SK-MEL-5 (cell line): ENCODE measurements around the genes TMCO6, PCDHA8, PCDHA10 and PCDHA11.

DNA sequence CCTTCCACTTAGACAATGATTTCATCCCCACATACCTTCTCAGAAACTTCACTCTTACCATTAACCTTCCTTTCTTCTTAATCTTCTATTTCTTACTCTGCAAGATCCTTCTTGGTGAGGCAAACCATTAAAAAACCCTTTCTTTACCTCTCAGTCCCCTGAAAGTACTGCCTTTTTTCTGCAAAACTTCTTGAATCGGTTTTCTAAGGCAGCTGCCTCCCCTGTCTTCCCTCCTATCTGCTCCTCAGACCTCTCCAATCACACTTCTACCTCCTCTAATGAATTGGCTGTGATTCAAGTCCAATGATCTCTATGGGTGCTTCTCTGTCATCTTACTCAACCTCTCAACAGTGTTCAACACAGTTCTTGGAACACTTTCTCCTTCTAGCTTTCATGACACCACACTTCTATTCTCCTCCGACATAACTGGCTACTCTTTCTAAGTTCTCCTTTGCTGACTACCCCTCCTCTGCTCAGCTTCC is 47.2 kb downstream of the PFDN1 start:
RAMPAGE:
- cytosol, long total RNA, result no peak
- long total RNA, result no peak
- nucleus, long total RNA, result no peak

RAMPAGE:
- cytosol, long total RNA, result no peak
- long total RNA, result no peak
- nucleus, long total RNA, result no peak
Measured at GRCh38 chr5:140258374-140259072, 44.4 kb downstream of the PFDN1 start.

RAMPAGE:
- cytosol, long total RNA, result no peak
- long total RNA, result no peak
- nucleus, long total RNA, result no peak
Measured at GRCh38 chr5:140259268-140260110, 43.4 kb downstream of the PFDN1 start.

GRCh38 chr5:140292215-140292555 is 10.7 kb downstream of the PFDN1 start:
RAMPAGE:
- cytosol, long total RNA, result no peak
- long total RNA, result no peak
- nucleus, long total RNA, result no peak

GRCh38 chr5:140347502-140347779 is 1.0 kb upstream of the HBEGF start:
RAMPAGE:
- cytosol, long total RNA, result no peak
- long total RNA, result no peak
- nucleus, long total RNA, result no peak

DNA sequence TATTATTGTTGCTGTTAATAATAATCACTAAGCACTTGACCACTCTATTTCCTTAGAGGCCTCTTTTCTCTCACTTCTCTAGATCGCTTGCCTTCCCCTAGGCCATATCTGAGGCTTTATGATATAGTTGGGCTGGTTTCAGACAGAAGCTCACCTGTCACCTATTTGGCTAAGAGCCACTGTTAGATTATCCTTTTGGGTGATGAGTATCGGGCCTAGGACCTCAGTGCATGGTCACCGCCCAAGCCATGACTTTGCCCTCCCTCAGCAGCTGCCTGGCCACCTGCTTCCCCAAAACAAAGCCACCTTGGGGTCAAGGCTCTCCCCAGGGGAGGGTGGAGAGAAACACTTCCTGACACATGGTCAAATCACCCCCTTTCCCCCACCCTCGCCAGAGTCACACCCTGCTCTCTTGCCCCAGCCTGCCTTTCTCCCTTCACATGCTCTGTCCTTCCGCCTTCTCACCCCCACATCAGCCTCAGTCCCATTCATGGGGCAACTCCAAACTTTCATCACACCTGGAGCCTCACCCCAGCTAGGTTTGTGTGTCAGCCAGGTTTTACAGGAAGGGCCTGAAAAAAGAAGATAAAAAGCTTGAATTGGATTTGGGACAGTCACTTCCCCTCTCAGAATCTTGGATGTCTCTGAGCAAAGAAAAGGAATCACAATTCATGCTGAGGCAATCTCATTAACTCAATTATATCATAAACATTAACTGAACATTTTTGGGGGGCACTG is 1.7 kb upstream of the HBEGF start:
RAMPAGE:
- cytosol, long total RNA, result no peak
- long total RNA, result no peak
- nucleus, long total RNA, result no peak

GRCh38 chr5:140438144-140438795 is 36.6 kb downstream of the ANKHD1 start:
RAMPAGE:
- cytosol, long total RNA, result no peak
- long total RNA, result no peak
- nucleus, long total RNA, result no peak

RAMPAGE:
- cytosol, long total RNA, result no peak
- long total RNA, result no peak
- nucleus, long total RNA, result no peak
Measured at GRCh38 chr5:140451749-140452302, 50.2 kb downstream of the ANKHD1 start.

DNA sequence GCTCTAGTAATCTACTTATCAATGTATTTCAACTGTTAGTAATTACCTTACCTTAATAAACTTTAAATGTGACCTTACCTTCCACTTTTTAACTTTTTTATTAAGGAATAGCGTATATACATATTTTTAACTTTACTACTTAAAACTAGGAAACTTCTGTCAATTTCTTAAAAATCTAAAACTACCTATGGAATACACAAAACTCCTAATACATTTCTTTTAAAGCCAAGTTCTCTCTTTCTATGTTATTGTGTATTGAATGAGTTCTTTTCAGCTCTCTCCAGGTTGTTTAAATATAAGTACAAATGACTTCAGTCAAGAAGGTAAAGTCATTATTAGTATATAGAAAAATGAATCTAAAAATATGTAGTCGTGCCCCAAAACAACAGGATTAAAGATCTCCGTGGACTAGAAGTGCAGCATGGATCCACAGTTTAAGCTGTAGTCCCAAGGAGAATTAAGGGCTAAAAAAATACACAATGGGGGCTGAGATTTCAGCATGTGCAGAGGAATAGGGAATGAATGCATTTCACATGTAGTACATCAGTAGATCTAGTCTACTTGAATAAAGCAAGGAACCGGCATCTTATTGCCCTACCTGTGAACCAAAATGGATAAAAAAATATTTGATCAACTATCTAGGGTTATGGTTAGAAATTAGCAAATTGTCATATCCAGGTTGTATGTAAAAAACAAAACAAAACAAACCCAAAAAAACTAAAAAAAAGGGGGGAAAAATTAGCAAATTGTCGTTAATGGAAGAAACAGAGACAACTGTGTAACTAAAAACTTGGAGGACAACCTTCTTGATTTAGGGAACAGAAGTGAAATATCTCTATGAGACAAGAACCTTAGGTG is 72.4 kb upstream of the EIF4EBP3 start:
RAMPAGE:
- cytosol, long total RNA, result no peak
- long total RNA, result no peak
- nucleus, long total RNA, result no peak

GRCh38 chr5:140480445-140481238 is 66.8 kb upstream of the EIF4EBP3 start:
RAMPAGE:
- cytosol, long total RNA, result no peak
- long total RNA, result no peak
- nucleus, long total RNA, result no peak

DNA sequence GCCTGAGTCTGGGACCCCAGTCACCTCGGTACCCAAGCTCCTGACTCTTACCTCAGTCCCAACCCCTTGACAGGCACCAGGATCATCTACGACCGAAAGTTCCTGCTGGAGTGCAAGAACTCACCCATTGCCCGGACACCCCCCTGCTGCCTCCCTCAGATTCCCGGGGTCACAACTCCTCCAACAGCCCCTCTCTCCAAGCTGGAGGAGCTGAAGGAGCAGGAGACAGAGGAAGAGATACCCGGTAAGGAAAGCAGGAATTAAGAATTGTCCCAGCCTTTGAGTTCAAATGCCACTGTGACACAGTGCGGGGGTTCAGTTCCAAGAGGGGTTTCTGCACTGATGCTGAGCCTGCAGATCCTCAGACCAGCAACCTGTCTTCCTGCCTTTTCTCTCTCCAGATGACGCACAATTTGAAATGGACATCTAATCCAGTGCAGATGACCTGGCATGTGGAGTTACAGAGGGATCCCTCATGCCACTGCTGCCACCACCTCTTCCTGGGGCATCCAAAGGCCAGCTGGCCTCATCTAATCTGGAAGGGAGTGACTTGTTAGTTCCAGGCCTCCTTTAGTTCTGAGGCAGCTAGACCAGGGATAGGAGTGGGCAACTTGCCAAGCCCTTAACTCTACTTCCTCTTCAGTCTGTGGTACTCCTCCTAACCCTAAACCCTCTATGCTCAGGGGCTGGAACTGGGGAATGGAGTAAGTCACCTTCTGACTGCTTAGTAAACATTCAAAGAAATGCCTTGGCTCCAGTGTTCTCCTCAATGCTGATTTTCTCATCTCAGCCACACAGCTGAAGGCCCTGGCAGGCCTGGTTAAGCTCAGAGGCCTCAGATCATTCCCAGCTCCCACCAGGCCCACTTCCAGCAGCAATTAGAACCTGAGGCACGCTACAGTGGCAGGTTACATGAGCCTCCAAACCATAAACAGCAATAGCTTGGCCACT is 1.6 kb downstream of the EIF4EBP3 start:
RAMPAGE:
- cytosol, long total RNA, result no peak
- long total RNA, result no peak
- nucleus, long total RNA, result no peak

DNA sequence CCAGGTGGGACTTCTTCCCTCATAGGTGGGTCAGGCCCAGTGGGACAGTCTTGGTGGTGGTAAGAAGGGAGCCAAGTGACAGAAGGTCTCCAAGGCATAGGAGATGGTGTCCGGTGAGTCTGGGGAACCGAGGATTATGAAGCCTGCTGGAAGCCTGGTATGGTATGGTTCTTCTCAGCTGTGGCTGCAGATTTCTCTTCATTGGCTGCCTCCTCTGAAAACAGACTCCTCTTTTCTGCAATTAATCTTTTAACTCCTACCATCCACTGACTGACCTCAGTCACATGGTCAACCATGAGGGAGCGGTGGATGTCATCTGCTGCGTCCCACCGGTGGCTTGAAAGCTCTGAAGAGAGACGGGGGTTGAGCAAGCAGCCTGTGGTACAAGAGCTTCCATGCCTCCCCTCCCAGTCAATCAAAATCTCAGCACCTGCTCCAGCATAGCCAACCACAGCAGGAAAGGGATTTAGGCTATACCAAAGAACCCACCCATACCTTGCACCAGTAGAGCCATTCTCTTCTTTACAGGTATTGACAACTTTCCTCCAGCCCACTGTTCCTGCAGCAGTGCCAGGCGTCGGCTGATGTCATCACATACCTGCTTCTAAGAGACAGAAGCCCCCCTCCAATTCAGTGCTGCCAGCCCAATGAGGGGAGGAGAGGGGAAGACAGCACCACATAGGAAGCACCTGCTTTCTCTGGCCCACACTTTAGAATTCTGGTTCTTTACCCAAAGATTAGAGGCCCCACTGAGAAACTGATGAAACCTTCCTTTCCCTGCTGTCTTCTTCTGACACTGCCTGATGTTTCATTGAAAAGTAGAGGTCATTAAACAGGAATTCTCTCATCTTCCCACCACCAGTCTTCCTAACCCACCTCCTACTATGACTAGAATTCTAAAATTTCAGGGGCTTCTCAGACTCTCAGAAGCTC is 3.4 kb downstream of the EIF4EBP3 start:
RAMPAGE:
- cytosol, long total RNA, result no peak
- long total RNA, result no peak
- nucleus, long total RNA, result no peak

RAMPAGE:
- cytosol, long total RNA, result no peak
- long total RNA, result no peak
- nucleus, long total RNA, result no peak
Measured at GRCh38 chr5:140595358-140595901, 30.8 kb downstream of the SLC35A4 start.

DNA sequence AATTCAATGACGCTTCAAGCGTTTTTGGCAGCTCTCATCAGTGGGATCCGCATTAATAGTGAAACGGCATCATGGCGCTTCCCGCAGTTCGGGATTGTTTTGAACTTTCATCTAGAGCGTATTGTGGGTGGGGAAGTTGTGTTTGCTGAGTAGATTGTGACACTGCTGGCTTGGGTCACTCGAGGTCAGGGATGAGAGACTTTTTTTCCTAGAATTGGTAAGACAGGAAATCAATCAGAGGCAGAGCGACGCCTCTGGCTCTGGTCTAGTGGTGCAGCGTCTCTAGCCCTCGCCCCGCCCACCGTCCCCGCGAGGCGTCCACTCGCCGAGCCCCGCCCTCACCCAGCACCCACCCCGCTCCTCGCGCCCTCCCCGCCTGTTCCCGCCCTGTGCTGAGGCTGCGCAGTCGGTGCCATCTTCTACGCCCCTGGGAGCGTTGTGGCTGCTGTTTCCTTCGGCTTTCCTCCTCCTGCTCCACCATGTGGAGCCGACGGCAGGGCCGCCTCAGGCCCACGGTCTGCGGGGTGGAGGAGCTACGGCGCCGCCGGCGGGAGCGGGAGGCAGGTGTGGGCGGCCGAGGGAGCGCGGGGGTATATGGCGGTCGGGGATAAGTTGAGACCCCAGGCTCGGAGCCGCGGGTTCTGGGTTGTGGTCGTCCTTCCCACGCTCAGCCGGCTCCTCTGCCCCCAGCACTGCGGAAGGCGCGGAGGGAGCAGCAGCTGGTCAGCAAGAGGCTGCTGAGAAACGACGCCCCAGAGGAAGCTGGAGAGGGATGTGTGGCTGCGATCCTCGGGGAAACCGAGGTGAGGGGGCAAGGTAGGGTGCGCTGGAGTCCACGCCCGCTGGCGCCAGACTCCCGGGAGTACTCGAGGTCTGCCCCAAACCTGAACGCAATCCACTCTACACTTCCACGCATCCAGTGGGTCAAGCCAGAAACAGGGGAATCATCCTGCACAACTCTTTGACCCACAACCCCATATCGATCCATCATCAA is at the start of gene TMCO6:
TMCO6 (plus strand) TSS at position 403 of the 994 bp plus-strand sequence.
RAMPAGE:
- cytosol, long total RNA, result start-site peak on the plus strand centred at position 402 of the sequence, 46 bp wide, 47 and 37 reads in 2 replicates
- long total RNA, result start-site peak on the plus strand centred at position 405 of the sequence, 52 bp wide, 44 and 28 reads in 2 replicates
- nucleus, long total RNA, result no peak

DNA sequence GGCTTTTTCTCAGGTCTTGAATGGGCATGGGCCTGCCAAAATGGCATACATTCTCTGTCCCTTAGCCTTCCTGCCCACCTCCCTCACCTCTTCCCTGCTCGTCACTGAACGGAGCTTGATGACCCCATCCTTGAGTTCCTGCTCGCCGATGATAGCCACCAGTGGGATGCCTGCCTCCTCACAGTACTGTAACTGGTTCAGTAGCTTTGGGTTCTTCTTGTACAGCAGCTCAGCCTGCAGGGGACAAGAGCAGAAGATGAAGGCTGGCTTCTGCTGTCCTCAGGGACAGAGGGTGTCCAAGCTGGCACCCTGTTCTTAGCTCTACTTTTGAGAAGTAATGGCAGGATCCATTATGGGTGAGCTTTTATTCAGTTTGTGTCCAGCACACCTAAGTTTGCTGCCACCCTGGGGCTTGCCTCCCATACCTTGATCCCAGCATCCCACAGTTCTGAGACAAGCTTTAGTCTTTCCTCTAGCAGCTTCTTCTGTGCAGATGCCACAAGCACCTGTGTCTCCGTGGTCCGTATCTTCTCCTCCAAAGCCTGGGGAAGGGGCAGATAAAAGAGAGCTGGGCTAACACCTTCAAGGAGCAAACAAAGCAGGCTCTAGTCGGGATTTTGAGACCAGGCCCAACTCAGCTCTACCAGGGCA is 1.3 kb upstream of the DND1 start:
RAMPAGE:
- cytosol, long total RNA, result no peak
- long total RNA, result no peak
- nucleus, long total RNA, result no peak

RAMPAGE:
- cytosol, long total RNA, result no peak
- long total RNA, result no peak
- nucleus, long total RNA, result no peak
Measured at GRCh38 chr5:140840919-140841428, at the start of gene PCDHA8. TSS of gene PCDHA8 (plus strand) at chr5:140841187.

DNA sequence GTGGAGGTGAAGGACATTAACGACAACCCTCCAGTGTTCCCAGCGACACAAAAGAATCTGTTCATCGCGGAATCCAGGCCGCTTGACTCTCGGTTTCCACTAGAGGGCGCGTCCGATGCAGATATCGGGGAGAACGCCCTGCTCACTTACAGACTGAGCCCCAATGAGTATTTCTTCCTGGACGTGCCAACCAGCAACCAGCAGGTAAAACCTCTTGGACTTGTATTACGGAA is 590 bp downstream of the PCDHA9 start:
RAMPAGE:
- cytosol, long total RNA, result no peak
- long total RNA, result no peak
- nucleus, long total RNA, result no peak

DNA sequence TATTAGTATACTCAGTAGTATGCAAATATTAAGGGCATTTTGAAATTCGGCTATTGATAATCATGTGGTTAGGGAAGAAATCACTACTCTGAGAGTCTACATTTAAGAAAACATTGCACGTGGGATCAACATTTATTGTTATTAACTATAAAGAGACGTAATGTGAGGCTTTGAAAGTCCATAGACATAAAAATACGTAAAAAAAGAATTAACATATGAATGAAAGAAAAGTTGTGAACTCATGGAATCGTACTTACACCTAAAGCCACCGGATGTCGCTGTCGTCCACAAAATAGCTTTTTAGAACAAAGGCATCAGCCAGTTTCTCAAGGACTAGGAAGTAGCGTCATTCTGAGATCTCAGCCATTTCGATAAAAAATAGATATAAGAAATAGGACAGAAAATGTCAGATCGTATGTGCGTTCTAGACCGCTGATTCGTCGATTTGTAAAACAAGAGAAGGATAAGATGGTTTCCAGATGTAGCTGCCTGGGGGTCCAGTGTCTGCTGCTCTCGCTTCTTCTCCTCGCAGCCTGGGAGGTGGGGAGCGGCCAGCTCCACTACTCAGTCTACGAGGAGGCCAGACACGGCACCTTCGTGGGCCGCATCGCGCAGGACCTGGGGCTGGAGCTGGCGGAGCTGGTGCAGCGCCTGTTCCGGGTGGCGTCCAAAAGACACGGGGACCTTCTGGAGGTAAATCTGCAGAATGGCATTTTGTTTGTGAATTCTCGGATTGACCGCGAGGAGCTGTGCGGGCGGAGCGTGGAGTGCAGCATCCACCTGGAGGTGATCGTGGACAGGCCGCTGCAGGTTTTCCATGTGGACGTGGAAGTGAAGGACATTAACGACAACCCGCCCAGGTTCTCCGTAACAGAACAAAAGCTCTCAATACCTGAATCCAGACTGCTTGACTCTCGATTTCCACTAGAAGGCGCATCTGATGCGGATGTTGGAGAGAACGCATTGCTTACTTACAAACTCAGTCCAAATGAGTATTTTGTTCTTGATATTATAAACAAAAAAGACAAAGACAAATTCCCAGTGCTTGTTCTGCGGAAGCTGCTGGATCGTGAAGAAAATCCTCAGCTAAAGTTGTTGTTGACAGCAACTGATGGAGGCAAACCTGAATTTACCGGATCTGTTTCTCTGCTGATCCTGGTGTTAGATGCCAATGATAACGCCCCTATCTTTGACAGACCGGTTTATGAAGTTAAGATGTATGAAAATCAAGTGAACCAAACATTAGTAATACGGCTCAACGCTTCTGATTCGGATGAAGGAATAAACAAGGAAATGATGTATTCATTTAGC is at the start of gene PCDHA10:
PCDHA10 (plus strand) TSS at position 317 of the 1,311 bp plus-strand sequence.
RAMPAGE:
- cytosol, long total RNA, result no peak
- long total RNA, result no peak
- nucleus, long total RNA, result no peak

DNA sequence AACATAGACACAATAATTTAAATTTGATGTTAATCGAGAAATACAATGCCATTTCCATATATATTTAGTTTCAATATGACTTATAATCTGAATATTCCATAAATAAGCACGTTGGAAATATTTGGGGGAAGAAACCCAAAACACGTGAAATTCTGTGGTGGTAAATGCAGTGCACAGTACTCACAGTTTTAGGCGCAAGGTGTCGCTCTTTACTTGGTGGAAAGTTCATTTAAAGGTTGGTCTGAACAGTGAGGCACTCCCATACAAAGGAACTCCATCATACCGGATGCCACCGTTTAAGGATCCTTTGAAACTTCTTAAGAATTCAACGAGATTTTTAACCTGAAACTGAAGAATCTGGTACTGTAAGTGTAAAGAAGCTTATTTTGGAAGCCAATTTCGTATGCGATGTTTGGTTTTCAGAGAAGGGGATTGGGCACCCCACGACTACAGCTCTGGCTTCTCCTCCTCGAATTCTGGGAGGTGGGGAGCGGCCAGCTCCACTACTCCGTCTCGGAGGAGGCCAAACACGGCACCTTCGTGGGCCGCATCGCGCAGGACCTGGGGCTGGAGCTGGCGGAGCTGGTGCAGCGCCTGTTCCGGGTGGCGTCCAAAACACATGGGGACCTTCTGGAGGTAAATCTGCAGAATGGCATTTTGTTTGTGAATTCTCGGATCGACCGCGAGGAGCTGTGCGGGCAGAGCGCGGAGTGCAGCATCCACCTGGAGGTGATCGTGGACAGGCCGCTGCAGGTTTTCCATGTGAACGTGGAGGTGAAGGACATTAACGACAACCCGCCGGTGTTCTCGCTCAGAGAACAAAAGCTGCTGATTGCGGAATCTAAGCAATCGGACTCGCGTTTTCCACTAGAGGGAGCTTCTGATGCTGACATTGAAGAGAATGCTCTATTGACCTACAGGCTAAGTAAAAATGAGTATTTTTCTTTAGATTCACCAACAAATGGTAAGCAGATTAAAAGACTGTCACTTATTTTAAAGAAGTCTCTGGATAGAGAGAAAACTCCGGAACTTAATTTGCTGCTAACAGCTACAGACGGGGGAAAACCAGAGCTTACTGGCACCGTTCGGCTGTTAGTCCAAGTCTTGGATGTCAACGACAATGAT is at the start of gene PCDHA11:
PCDHA11 (plus strand) TSS at position 262 of the 1,125 bp plus-strand sequence.
RAMPAGE:
- cytosol, long total RNA, result no peak
- long total RNA, result no peak
- nucleus, long total RNA, result no peak

RAMPAGE:
- cytosol, long total RNA, result no peak
- long total RNA, result no peak
- nucleus, long total RNA, result no peak
Measured at GRCh38 chr5:141003757-141004754, 37.8 kb downstream of the PCDHAC2 start.